Tongue (tissue), 2 donors: ENCODE results near the gene SCAPER.

DNA sequence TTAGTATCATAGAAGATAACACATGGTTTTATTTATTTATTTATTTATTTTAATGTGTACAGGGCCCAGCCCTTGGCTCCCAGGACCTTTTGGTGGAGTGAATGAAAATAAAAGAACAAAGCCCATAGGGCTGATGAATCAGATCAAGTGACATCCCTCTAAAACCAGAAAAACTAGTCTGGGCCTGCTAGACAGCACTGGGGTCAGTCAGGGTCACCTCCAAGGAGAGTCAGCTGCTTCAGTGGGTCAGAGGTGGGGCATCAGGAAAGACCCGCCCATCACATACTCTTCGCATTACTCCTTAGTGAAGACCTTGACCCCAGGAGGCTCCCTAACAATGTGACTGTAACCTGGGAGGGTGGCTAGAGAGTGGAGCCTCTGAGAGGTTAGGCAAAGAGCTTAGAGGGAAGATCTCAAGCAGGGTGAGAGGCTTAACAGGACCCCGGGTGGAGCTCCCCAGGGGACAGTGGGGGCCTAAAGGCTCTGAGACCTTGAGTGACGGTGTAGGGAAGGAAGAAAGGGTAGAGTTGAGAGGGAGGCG, 12.9 kb downstream of the PPCDC start:
- RAMPAGE, long total RNA: no peak

GRCh38 chr15:75051318-75051947, 28.0 kb downstream of the PPCDC start:
- RAMPAGE, long total RNA: no peak

- RAMPAGE, long total RNA: no peak
These were observed 71.7 kb downstream of the PPCDC start for GRCh38 chr15:75094958-75095690.

DNA sequence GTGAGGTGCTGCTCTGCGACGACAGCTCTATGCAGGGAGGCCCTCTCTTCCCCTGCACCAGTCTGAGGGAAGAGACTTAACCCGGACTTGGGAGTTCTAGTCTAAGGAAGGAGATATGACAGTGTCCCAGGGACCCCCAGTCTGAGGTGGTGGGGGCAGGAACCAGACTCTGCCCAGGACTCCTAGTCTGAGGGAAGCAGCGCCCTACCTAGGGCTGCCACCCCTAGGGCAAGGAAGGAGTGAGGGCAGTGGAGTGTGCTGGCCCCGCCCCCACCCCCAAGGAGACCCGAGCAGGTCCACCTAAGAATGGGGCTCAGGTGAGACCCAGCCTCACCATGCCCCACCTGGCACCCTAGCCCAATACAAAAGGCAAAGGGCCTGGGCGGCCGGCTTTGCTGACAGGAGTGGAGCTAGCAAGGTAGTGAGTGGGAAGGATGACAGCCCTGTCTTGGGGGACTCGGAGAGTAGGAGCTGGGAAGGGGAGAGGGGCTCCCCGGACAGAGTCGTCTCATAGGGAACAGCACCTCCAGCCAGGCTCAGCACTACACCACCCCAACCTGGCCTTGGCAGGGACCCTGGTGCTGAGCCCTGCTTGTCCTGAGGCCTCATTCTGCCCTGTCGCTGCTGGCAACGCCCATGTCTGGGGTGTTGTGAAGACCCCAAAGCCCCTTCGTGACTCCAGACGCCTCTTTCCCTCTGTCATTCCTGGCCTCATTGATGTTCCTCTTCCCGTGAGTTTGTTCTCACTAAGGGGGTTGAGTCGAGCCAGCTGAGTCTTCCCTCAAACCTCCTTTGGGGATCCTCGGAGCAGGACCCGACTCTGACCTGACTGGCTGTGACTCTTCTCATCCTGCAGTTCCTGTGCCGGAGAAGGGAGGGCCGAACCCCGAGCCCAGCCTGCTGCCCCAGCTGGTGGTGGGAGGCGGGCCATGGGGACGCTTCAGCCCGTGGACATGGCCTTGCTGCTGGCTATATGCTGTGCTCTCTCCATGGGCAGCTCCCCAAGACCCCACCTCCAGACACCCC, 12.2 kb downstream of the C15orf39 start:
- RAMPAGE, long total RNA: no peak

- RAMPAGE, long total RNA: no peak
These were observed 26.2 kb upstream of the MAN2C1 start for GRCh38 chr15:75394463-75395180.

DNA sequence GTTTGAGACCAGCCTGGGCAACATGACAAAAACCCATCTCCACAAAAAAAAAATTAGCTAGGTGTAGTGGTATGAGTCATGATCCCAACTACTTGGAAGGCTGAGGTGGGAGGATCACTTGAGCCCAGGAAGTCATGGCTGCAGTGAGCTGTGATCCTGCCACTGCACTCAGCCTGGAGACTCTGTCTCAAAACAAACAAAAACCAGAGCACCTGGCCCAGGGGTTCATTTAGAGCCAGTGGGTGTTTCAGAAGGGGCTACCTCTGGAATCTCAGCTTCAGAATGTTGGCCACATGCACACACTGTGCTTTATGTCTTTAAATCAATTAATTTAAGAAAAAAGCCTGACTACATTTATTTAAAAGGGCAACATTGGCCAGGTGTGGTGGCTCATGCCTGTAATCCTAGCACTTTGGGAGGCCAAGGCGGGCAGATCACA, 2.2 kb upstream of the SNUPN start:
- RAMPAGE, long total RNA: no peak

- RAMPAGE, long total RNA: no peak
These were observed 12.3 kb downstream of the CSPG4 start for GRCh38 chr15:75700225-75700866.

GRCh38 chr15:75873314-75873722, 30.1 kb downstream of the UBE2Q2 start:
- RAMPAGE, long total RNA: no peak

DNA sequence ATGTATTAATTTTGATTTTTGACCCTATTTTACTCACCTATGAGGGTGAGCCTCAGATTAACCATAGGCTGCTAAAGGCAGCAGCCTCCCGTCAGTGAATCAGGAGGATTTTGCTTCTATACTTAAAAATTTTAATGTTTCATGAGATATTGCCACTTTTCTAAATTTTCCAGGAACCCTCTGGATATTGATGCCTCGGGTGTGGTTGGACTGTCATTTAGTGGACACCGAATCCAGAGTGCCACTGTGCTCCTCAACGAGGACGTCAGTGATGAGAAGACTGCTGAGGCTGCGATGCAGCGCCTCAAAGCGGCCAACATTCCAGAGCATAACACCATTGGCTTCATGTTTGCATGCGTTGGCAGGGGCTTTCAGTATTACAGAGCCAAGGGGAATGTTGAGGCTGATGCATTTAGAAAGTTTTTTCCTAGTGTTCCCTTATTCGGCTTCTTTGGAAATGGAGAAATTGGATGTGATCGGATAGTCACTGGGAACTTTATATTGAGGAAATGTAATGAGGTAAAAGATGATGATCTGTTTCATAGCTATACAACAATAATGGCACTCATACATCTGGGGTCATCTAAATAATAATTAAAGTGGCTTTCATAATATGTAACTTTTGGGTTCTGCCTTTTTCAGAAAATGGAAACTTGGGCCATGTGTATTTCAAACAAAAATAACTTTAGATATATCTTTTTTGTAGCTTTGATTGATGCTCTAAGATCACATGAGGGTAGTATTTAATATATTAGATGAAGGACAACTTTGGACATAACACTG, 29.0 kb downstream of the FBXO22 start:
- RAMPAGE, long total RNA: no peak

DNA sequence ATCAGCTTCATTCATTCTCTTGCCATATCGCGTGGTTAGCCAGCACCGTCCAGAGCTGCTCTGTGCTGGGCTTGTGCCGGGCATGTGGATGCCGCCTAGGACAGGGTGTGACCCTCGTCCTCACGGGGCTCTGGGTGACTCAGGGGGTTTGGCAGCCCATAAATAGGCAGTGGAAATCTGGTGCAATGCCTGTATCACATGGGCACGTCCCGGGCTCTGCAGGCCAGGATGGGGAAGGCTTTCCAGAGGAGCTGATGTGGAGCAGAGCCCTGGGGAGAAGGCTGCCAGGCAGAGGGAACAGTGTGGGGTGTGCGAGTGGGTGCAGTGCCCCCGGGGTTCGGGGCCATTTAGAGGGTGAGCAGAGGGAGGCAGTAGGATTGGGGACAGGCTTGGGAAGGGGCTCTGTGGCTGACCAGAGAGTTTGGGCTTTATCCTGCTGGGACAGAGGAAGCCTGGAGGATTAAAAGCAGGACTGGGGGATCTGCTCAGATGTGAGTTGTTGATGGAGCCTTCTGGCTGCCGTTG, 118.0 kb downstream of the TMEM266 start:
- RAMPAGE, long total RNA: no peak

DNA sequence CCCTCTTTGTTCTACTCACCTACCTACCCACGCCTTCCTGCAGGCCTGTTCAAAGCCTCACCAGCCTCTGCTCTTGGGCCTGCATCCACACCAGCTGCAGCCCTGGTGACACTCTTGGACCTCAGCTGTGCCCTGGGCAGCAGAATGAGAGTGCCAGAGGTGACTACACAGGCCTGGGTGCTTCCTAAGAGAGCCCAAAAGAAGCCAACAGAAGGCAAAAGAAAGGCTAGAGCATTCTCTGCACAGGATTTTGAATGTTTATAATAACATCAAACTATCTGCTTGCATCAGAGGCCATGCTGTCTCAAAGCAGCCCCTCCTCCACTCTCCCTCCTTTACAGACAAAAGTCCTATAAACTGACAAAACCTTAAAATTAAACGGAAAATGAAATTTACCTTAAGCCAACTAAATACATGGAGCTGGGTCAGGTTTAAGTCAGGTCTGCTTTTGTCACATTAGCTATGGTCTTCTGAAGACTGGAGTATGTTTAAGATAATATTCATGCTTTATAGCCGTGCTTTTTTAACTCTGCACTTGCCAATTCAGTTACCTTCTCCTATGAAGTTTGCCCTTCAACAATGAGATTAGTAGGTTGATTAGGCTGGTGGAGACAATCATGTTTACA, 95.6 kb downstream of the ETFA start:
- RAMPAGE, long total RNA: no peak

- RAMPAGE, long total RNA: no peak
These were observed 12.0 kb downstream of the ETFA start for GRCh38 chr15:76299135-76299767.

DNA sequence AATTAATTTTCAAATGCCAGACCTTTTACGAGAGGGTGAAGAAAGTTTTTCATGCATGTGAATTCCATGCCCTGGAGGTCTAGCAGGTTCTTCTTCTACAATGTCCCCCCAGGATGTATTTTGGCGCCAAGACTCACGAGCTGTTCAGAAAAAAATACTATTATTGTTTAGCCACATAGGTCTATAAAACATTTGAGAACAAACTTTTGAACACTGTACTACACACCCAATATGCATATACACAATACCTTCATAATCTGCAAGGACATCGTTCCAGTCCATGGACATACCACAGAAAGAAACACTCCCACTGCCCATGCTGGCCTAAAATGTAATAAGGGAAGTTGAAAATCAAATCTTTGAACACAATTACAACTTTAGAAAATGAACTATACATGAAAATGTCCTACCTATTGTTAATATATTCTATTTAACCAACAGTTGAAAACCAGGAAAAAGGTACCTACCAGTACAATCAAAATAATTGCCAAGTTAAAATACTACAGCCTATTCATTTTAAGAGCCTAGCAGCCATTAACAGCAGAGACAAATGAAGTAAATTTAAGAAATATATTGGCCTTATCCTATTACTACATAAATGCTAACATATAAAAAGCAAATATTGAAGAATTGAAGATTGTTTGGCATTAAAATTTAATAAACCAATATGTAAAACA, 139.7 kb downstream of the SCAPER start:
- RAMPAGE, long total RNA: no peak

DNA sequence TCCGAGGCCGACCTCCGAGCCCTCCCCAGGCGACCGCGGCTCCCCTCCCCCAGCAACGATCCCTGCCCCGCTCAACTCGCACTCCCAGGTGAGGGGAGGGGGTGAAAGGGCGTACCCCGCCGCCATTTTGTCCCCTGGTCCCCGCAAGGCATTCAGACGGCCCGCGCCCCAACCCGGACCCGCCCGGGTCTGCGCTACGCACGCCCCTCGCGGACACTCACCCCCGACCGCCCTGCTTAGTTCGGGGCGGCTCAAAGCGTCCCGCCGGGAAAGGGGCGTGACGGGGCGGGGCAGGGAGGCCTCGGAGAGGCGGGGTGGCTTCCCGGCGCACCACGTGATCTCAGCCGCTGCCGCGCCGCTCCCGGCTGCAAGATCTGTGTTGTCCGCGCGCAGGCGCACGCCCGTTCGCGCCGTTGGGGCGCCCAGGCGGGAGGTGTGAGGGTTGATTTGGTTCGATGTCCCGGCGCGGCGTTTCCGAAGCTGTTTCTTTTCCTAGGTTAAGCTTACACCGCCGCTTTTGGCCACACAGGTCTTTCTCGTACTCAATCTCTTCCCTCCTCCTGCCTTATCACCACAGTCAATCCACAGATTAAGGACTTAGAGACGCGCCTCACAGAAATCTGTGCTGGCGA, at the start of gene SCAPER:
TSS of gene SCAPER (minus strand) at position 263 of the 632 bp plus-strand sequence.
- RAMPAGE, long total RNA: start-site peak on the minus strand centred at position 263 of the sequence, 40 bp wide, 95 and 73 reads in 2 replicates

- RAMPAGE, long total RNA: no peak
These were observed 3.8 kb downstream of the PSTPIP1 start for GRCh38 chr15:76998678-76999169.

DNA sequence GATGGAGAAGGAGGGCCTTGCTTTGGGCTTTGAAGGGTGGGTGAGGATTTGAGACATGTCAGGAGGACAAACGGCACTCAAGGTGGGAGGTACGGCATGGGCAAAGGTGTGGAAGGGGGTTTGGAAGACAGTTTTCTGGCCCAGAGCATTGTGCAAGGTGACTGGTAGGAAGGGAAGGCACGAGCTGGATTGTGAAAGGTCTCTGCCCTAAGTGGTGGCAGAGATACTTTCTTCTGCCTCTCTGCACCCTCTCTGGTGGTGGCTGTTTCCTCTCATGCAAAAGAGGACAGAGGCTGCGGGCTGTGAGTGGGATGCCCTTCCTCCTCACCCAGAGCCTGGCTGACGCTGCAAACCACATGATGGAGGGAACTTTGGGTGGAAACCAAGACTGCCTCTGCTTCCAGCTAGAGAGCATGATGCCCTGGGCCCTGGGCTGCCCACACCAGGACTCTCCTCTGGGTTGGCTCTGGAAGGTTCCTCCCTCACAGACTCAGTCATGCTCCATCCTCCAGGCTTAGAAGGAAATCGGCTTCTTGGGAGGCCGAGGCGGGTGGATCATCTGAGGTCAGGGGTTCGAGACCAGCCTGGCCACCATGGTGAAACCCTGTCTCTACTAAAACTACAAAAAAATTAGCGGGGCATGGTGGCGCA, 8.1 kb downstream of the PSTPIP1 start:
- RAMPAGE, long total RNA: no peak

DNA sequence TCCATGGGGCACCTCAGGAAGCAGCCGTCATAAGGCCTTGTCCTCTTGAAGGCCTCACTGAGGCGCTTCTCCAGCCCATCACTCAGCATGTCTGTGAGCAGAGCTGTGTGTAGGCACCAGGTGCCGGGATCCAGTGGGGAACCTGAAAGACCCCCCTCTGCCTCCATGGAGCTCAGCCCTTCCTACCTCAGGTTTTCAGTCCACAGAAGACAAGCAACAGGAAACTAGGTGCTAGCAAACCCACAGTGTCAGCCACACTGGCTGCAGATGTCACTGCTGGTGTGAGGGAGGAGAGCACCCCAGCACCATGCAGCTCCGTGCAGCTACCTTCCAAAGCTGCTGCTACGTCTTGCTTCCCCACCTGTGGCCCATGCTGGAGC, 17.9 kb downstream of the PSTPIP1 start:
- RAMPAGE, long total RNA: no peak

DNA sequence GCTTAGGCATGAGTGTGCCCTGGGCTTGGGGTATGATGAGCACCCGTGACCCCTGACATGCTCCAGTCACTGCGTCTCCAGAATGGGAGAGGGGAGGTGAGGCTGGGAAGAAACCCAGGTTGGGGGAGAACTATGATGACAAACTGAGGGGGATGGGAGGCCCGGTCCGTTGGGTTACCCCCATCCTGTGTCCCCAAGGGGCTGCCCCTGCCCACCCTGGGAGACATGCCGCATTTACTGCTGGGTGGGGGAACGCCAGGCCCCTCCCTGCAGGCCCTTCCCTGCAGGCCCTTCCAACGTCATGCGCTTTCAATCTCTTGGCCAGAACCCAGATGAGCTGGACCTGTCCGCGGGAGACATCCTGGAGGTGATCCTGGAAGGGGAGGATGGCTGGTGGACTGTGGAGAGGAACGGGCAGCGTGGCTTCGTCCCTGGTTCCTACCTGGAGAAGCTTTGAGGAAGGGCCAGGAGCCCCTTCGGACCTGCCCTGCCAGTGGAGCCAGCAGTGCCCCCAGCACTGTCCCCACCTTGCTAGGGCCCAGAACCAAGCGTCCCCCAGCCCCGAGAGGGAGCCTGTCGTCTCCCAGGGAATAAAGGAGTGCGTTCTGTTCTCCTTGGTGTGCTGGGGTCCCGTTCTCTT, 34.1 kb downstream of the TSPAN3 start:
- RAMPAGE, long total RNA: no peak

DNA sequence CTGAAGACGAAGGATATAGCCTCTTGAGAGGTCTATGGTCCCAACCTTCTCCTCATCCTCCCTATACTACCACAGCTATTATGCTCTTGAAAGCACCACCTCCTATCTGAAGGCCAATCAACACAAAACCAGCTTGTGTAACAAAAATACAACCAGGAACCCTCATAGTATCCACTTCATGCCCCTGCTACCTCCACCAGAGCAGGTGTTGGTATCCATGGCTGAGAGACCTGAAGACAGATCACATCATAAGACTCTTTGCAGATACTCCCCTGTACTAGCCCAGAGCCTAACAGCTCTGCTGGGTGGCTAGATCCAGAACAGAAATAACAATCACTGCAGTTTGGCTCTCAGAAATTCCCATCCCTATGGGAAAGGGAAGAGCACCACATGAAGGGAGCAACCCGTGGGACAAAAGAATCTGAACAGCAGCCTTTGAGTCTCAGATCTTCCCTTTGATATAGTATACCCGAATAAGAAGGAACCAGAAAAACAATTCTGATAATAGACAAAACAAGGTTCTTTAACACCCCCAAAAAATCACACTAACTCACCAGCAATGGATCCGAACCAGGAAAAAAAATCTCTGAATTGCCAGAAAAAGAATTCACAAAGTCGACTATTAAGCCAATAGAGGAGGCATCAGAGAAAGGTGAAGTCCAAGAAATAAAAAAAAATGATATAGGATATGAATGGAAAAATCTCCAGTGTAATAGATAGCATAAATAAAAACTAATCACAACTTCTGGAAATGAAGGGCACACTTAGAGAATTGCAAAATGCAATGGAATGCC, 152.4 kb downstream of the PEAK1 start:
- RAMPAGE, long total RNA: no peak

- RAMPAGE, long total RNA: no peak
These were observed 61.5 kb downstream of the PEAK1 start for GRCh38 chr15:77358349-77358835.